ENCODE results near the gene PARD3B.

GRCh38 chr2:203489514-203490263 lies 45.4 kb downstream of the RAPH1 start:
- PRO-cap: no peak
- RAMPAGE, long total RNA, 3 experiments: no peak in any of the 3 experiments

- PRO-cap: no peak
- RAMPAGE, long total RNA, 3 experiments: no peak in any of the 3 experiments
Measured at GRCh38 chr2:203534509-203534673, 710 bp downstream of the RAPH1 start.

- PRO-cap: no peak
- RAMPAGE, long total RNA, 3 experiments: no peak in any of the 3 experiments
Measured at GRCh38 chr2:203636911-203637284, 69.5 kb upstream of the CD28 start.

DNA sequence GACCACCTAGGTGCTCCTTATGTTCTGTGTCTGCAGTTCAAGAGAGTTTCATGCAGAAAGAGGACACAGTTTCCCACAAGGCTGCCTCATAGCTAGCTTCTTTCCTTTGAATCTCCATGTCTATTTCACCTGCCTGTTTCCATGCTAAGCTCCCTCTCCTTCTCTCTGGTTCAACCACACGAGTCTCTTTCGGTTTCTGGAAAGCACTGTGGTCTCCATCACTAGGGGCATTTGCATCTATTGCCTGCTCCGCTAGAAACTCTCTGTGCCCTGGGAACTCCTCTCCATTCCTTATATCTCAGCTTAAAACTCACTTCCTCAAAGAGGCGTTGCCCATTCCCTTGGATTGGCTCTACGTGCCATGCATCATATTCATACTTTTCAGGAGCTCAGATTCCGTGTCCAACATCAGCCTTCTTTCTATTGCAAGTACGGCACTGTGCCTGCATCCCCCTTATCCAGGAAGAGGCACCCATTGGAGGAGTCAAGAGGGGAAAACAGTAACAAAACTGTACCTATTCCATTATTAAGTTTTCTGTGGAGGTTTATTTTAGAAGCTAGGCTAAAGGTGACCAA lies 51.4 kb upstream of the CTLA4 start:
- PRO-cap: no peak
- RAMPAGE, long total RNA, 3 experiments: no peak in any of the 3 experiments

GRCh38 chr2:204407708-204408140 lies 137.6 kb upstream of the PARD3B start:
- PRO-cap: no peak
- RAMPAGE, long total RNA, 3 experiments: no peak in any of the 3 experiments

DNA sequence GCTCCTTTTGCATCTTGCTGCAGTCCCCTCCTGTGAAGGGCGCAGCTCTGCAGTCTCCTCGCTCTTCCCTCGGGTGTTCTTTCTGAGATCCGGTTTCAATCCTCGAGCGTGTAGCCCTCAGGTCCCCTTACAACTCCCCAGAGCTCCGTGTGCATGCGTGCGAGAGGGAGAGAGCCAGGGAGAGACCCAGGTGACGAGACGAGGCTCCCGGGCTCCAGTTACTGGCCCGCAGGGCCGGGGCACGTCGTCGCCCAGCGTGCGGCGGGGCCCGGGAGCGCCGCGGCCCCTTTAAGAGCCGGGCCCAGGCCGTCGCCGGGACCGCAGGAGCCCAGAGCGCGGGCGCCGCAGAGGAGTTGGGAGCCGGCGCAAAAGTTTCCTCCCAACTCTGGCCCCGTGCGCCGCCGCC lies at the start of gene PARD3B:
Gene PARD3B, plus strand, starts transcription at position 318 of the 406 bp plus-strand sequence.
- PRO-cap: unidirectional peak, plus-strand start at position 22 of the sequence; bidirectional peak, plus-strand start at position 331 of the sequence, minus-strand start at position 290 of the sequence
- RAMPAGE, long total RNA, 3 experiments: no peak in any of the 3 experiments

- PRO-cap: no peak
- RAMPAGE, long total RNA, 3 experiments: no peak in any of the 3 experiments
Measured at GRCh38 chr2:204753789-204754220, 208.5 kb downstream of the PARD3B start.

- PRO-cap: no peak
- RAMPAGE, long total RNA, 3 experiments: start-site peak on the plus strand in 1 of 3 experiments, at chr2:204860333-204860431 at its widest, 8 reads per replicate
Measured at GRCh38 chr2:204860126-204860581, 314.9 kb downstream of the PARD3B start.

DNA sequence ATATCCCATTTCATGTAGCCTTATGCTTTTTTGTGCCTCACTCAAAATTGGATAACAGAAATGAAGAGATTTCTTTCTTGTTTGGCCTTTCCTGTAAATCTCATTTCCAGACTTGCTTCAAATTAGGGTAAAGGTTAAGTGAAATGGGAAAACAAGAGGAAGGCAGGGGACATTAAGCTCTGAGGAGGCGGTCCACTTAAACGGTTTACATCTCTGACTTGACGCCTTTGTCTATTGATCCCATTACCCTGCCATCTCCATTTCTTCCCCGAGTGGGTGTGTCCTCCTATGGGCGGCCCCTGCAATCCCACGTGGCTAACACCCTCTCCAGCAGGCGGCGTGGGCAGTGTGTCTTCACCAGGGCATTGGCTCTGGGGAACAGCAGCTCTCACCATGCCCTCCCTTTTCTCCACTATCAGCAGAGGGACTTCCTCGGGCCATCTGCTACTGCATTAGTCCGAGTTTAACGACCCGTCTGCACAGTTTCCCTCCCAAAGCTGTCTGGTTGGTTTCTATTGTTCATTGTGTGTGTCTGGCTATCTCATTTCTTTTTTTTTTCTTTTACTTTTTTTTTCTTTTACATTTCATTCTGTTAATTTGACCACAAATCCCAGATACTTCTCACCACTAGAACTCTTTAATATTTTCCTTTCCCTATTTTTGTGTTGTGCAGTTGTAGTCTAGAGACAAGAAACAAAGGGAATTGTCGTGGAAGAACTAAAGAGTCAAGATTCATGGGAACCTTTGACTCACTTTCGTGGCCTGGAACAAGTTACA lies 511.9 kb upstream of the NRP2 start:
- PRO-cap: no peak
- RAMPAGE, long total RNA, 3 experiments: no peak in any of the 3 experiments

GRCh38 chr2:205375123-205375729 lies 307.1 kb upstream of the NRP2 start:
- PRO-cap: no peak
- RAMPAGE, long total RNA, 3 experiments: start-site peak on the plus strand in 2 of 3 experiments, at chr2:205375234-205375759 at its widest, 10 to 22 reads per replicate

DNA sequence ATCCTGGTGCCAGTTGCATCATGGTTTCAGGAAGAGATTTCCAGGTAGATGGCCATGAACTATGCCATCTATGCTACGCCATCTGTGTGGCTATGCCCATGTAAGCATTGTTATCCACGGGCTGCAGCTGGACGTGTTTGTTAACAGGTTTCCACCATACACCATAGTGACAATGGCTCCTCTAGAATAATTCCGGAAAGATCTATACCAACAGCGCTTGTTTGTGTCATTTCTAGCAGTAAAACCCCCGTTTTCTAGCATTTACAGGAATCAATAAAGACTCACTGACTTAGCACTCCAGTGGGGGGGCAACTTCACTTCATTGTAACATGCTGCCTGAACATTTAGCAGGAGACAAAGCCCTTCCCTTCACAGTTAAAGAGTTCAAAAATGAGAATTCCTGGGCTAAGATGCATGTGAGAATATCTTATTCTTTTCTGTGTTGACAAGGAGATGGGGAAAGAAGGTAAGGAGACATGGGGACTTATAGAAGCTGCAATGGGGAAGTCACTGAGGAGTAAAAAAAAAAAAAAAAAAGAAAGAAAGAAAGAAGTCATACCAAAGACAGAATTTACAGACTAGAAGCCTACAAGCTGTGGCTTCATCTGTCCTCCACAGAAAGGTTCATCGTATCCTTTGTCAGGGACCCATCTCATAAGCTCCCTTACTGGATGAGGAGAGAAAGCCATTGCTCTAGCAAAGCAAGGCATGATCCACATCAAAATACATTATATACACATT lies 107.8 kb upstream of the NRP2 start:
- PRO-cap: no peak
- RAMPAGE, long total RNA, 3 experiments: start-site peak on the plus strand in 2 of 3 experiments, centred at positions 271 to 615 of the sequence, 5 to 7 reads per replicate

GRCh38 chr2:205683600-205684715 lies 1.7 kb downstream of the NRP2 start:
- PRO-cap: no peak
- RAMPAGE, long total RNA, 3 experiments: no peak in any of the 3 experiments

DNA sequence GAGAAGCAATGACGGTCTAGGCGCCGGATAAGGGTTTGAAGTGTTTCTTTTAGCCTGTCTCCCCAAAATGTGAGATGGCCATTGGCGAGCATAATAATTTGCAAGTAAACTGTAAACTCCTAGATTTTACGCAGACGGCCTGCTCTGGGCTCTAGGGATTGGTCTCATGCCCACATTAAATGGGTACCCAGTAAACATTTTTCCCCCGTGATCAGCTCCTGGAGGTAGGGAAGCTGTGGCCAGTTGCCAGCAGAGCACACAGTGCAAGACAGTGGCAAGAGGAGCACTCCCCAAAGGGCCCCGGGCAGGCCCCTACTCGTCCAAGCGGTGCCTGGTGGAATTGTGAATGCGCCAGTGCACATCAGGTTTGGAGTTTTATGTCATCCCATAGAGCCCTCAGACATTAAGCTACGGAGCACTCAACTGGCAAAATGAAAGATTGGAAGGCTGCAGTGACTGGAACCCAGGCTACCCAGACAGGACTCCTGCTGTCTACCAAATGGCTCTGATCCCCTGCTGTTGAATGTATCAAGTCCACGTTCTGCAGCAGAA lies 5.0 kb downstream of the NRP2 start:
- PRO-cap: no peak
- RAMPAGE, long total RNA, 3 experiments: no peak in any of the 3 experiments

- PRO-cap: no peak
- RAMPAGE, long total RNA, 3 experiments: no peak in any of the 3 experiments
Measured at GRCh38 chr2:205688727-205689125, 6.4 kb downstream of the NRP2 start.

DNA sequence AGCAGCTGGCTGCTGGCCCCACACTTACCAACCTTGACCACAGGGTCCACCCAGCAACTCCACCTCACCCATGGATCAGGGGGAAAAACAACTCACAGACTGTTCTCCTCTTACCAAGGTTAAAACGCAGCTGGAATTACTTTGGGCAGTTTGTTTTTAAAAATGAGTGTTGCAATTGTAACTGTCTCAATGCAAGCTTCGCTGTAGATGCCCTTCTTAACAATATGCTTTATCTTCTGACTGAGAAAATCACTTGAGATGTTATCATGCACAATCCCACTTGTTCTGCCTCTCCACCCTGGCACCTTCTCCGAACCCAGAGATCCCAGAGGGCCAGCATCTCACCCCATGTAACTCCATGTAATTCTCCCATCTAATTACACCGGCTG lies 22.2 kb downstream of the NRP2 start:
- PRO-cap: no peak
- RAMPAGE, long total RNA, 3 experiments: no peak in any of the 3 experiments

GRCh38 chr2:205734454-205735032 lies 52.2 kb downstream of the NRP2 start:
- PRO-cap: no peak
- RAMPAGE, long total RNA, 3 experiments: no peak in any of the 3 experiments

DNA sequence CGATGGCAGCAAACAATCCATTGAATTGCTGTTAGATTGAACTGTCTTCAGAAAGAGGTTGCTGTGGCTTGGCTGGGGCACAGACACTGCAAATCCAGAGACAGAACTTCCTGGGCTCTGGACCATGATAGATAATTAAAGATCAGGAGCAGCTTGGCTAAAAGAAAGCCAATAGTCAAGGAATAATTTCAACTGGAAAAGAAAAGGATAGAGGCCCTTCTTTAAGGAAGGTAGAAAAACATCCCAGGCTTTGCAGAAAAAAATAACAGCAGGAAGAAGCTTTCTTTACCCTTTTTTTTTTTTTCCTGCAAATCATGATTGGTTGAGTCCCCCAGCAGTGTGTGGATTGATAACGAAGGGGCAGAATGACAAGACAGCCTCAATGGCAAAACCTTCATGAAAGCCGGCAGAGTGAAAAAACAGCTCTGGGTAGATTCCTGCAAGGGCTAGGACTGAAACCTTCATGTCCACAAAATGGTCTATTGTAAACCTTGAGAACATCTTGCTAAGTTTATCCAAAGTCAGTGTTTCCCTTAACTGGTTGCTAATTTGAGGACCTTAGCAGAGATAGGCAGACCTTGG lies 75.4 kb downstream of the NRP2 start:
- PRO-cap: no peak
- RAMPAGE, long total RNA, 3 experiments: no peak in any of the 3 experiments

GRCh38 chr2:205758189-205758551 lies 75.9 kb downstream of the NRP2 start:
- PRO-cap: no peak
- RAMPAGE, long total RNA, 3 experiments: no peak in any of the 3 experiments

- PRO-cap: no peak
- RAMPAGE, long total RNA, 3 experiments: no peak in any of the 3 experiments
Measured at GRCh38 chr2:205763595-205764201, 81.4 kb downstream of the NRP2 start.

DNA sequence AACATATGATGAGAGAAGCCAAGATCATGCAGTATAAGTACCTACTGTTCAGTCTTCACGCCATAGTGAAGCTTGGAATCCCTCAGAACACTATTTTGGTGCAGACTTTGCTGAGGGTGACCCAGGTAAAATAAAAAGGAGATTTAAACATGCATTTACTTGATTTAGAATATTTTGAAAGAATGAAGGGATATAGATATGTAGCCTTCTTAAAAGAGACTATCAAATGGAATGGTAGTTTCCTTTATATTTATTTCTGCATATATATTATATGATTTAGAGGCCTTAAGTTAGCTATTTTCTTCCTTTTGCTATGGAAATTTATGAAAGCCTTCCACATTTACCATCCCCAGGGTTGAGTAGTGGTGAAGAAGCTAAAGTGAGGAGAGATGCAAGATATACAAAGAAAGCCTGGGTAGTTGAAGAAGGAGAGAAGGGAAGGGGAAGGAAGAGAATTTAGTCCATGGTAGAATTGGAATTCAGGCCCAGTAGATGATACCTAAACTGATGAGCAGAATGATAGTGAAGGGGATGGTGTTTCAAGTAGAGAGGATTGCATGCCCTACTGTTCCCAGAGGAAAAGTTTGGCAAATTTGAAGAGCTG lies 2.0 kb downstream of the FASTKD2 start:
- PRO-cap: no peak
- RAMPAGE, long total RNA, 3 experiments: no peak in any of the 3 experiments